ENCODE data around the gene SELENOM.

DNA sequence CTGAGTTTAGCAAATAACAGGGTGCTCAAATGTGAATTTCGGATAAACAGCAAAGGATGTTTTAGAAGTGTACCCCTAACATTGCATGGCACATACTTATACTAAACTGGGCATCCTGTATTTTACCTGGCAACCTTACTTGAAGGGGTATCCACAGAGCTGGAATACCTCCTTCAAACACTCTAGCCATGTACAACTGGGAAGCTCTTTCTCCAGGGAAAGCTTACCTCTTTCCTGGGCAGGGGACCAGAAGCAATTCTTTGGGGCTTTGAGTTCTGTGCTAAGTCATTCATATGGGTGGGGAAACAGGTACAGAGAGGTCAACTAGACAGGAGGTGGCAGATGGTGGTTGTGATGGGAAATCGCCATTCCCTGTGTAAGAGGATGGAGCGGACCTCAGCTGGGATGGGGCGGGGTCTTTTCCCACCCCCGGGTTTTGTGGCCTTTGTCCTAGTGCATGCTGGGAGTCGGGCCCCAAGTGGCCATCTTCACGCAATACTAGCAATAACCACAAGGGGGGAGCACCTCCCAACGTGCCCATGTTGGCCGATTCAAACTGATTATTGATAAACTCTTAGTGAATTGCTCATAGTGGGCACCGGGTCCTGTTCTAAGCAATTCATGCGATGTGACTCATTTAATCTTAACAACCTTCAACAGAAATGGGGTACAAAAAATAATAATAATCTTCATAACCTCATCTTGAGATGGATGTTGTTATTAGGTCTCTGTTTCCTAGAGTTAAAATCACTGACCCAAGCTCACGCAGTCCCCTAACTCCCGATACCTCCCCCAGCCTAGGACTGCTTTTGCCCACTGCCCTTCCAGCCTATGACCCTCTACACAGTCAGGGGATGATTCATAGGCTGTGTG, 19.5 kb downstream of the MTFP1 start:
- RRBS: no CpG with 5 or more reads among the region's 13 CpGs

- RRBS: no CpG with 5 or more reads among the region's 8 CpGs
These were observed 8.4 kb downstream of the GAL3ST1 start for GRCh38 chr22:30565980-30566548.

GRCh38 chr22:30940419-30940983, 28.1 kb downstream of the MORC2 start:
- RRBS: no CpG with 5 or more reads among the region's 6 CpGs

DNA sequence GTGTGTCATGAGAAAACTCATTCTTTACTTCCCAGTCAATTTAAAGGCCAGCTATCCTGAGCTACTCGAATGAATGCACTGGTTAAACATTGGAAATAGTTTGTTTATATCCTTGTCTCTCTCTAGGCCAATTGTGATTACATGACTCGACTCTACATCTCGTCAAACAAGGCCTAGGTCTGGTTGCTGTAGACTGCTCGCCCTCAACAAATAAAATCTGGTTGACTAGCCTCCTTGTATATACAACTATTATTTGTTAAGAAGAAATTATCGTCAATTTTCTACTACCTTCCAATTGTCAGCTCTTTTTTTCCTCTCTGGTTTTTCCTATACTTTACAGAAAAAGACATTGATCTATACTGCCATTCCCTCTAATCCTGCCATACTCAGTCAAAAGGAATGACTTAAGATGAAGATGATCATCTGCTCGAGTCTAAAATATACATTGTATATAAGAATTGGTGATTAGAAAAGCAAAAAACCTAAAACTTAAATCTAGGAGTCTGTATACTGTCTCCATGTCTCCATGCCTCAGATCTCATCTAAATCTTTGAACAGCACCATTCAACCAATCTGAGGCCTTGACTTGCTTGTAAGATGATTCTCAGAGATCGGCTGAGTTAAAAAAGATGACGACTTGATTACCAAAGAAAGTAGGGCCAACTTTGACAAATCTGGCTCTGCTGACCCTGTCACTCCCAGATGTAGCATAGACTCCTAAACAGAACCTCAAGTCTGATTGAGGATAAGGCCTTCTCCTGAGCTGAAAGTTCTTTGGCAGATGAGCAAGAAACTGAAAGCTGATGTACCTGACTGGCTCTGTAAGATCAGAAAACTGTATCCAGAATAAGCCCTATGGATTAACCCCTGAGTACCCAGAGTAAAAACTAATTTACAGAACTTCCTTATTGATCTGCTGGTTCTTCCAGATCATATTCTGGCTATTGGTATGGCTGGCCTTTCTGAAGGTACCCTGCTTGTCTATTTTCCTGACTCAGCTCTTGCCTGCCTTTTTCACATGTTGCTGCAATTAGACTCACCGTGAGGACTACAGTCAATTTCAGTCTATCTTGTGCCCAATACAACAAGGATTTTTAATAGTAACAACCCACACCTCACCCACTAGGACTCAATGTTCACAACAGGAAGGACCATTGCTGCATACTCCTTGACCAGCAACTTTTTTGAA, 8.5 kb upstream of the MORC2 start:
- RRBS: no CpG with 5 or more reads among the region's 9 CpGs

DNA sequence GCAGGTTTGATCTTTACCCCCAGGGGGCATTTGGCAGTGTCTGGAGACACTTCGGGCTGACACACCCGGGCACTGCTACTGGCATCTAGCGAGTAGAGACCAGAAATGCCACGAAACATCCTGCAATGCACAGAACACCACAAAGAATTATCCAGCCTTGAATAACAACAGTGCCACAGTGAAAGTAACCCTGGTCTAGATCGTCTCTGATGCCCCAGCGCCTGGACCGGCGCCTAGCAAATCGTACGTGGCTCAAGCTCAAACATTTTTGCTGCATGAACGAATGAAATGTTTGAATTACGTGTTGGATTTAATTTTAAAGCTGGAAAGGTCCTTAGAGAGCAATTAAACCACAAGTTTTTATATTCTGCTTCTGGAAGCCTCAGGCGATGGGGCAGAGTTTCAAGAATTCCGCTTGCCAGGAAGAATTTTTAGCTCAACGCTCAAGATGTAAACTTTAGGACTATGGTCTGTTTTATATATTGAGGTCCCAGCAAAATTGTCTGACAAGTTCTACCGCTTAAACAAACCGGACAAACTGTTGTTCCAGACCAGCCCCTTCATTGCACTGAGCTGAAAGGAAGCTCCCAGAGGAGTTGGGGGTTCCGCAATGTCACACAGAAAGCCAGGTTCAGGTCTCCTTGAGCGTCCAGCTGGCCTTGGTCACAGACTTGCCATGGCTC, 44.3 kb upstream of the SMTN start:
- RRBS: no CpG with 5 or more reads among the region's 19 CpGs

DNA sequence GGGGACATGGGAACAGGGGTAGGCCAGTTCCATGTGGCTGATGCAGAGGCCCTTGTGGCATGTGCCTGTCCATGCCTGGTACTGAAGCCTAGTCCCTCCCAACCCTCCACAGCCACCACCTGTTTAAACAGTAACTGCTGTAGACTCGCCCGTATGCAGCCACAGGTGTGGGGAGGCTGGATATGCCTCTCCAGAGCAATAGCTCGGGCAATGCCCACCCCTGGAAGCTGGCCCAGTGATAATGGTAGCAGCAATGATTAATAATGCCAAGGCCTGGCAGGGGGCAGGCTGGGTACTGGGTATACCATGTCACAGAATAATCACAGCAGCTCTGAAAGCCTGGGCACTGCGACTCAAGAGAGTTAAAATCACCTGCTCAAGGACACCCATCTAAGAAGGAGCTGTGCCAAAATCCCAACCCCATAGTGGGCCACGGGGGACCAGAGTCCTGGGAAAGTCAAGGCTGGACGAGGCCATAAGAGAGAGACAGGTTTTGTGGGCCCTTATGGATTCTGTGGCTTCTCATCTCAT, 2.4 kb downstream of the SMTN start:
- RRBS: no CpG with 5 or more reads among the region's 6 CpGs

GRCh38 chr22:31107236-31108036, at the start of gene SELENOM:
SELENOM (minus strand) TSS chr22:31107568.
- RRBS: 4% methylated on average over 17 of the region's 69 CpGs

GRCh38 chr22:31204228-31204807, 7.8 kb upstream of the LIMK2 start:
- RRBS: no CpG with 5 or more reads among the region's 12 CpGs

GRCh38 chr22:31226953-31227611, 15.0 kb downstream of the LIMK2 start:
- RRBS: no CpG with 5 or more reads among the region's 3 CpGs

DNA sequence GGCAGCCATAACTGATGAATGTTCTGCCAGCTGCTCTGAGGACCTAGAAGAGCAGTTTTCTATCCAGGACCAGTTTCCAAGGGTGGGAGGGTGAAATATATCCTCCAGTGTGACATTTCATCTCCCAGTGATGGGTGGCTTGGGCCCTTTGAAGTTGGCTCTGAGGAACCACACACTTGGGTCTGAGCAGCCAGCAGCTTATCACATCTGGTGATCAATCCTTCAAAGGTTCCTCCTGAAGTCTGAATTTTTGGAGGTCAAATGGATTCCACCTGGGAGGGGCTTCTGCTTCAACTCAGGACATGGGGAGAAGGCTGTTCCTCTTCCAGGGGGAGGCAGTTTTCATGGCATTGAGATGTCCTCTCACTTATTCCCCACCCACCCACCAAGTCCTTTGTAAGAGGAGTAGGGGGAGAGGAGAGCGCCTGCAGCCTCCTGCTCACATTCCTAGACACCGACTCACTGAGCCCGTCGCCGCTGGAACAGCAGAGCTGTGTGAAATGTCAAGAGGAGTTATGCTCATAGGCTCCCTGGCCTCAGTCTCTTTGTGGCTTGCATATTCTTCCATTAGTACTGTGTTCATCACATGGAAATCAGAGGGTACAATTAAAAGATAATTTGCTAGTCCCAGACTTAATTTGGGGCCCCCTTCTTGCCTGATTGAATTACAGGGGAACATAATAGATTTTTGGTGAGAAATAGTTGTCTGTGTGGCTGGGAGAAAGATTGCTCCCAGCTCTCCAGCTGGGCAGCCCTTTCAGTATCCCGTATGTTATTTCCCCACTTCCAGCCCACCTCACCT, 31.8 kb downstream of the LIMK2 start:
- RRBS: no CpG with 5 or more reads among the region's 6 CpGs

DNA sequence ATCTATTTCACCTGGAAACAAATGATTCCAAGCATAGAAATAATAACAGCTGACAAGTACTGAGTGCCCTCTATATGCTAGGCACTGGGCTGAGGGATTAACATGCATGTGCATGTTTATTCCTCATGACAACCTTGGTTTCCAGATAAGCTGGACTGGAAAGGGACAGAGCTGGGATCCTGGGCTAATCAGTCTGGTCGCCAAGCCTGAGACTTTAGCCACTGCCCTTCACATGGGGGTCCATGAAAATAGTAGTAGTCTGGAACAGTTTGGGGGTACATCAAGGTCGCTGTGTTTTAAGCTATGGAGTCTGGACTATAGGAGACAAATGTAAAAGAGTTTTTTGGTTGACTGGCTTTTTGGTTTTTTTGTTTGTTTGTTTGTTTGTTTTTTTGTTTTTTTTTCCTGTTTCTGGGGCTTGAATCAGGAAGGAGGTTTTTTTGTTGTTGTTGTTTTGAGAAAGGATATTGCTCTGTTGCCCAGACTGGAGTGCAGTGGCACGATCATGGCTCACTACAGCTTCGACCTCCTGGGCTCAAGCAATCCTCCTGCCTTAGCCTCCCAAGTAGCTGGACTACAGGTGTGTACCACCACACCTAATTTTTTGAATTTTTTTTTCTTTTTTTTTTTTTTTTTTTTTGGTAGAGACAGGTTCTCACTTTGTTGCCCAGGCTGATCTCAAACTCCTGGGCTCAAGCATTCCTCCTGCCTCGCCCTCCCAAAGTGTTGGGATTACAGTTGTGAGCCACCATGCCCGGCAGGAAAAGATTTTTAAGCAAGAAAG, 23.4 kb downstream of the PIK3IP1 start:
- RRBS: no CpG with 5 or more reads among the region's 6 CpGs

- RRBS: no CpG with 5 or more reads among the region's 16 CpGs
These were observed 15.2 kb downstream of the PIK3IP1 start for GRCh38 chr22:31277032-31277531.

DNA sequence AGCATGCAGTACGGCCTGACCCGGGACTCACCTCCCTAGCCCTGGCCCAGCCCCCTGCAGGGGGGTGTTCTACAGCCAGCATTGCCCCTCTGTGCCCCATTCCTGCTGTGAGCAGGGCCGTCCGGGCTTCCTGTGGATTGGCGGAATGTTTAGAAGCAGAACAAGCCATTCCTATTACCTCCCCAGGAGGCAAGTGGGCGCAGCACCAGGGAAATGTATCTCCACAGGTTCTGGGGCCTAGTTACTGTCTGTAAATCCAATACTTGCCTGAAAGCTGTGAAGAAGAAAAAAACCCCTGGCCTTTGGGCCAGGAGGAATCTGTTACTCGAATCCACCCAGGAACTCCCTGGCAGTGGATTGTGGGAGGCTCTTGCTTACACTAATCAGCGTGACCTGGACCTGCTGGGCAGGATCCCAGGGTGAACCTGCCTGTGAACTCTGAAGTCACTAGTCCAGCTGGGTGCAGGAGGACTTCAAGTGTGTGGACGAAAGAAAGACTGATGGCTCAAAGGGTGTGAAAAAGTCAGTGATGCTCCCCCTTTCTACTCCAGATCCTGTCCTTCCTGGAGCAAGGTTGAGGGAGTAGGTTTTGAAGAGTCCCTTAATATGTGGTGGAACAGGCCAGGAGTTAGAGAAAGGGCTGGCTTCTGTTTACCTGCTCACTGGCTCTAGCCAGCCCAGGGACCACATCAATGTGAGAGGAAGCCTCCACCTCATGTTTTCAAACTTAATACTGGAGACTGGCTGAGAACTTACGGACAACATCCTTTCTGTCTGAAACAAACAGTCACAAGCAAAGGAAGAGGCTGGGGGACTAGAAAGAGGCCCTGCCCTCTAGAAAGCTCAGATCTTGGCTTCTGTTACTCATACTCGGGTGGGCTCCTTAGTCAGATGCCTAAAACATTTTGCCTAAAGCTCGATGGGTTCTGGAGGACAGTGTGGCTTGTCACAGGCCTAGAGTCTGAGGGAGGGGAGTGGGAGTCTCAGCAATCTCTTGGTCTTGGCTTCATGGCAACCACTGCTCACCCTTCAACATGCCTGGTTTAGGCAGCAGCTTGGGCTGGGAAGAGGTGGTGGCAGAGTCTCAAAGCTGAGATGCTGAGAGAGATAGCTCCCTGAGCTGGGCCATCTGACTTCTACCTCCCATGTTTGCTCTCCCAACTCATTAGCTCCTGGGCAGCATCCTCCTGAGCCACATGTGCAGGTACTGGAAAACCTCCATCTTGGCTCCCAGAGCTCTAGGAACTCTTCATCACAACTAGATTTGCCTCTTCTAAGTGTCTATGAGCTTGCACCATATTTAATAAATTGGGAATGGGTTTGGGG, 13.4 kb downstream of the PIK3IP1 start:
- RRBS: no CpG with 5 or more reads among the region's 12 CpGs

- RRBS: no CpG with 5 or more reads among the region's 7 CpGs
These were observed 6.0 kb downstream of the PIK3IP1 start for GRCh38 chr22:31286106-31286881.

DNA sequence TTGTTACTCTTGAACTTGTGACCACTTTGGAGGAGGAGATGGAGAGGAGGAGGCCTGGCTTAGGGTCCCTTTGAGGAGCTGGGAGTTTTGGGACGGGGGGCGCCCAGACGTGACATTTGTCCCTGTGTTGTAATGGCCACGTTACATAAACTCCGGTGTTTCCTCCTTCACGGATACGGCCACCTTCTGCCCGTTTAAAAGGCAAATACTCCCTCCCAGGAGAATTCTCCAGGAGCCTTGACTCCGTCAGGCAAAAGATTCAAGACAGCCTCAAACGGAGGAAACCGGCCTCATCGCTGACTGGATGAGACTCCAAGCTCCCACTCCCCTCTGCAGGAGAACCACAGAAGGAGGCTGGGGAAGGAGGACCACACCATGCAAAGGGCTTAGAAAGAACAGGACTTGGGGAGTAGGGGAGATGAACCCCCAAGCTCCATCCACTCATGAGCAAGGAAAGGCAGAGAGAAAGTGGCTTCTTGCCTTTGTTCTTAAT, 638 bp downstream of the PIK3IP1 start:
- RRBS: no CpG with 5 or more reads among the region's 12 CpGs

- RRBS: no CpG with 5 or more reads among the region's 12 CpGs
These were observed 746 bp downstream of the DRG1 start for GRCh38 chr22:31400080-31400620.

- RRBS: no CpG with 5 or more reads among the region's 31 CpGs
These were observed 36.4 kb downstream of the PISD start for GRCh38 chr22:31625339-31626227.

DNA sequence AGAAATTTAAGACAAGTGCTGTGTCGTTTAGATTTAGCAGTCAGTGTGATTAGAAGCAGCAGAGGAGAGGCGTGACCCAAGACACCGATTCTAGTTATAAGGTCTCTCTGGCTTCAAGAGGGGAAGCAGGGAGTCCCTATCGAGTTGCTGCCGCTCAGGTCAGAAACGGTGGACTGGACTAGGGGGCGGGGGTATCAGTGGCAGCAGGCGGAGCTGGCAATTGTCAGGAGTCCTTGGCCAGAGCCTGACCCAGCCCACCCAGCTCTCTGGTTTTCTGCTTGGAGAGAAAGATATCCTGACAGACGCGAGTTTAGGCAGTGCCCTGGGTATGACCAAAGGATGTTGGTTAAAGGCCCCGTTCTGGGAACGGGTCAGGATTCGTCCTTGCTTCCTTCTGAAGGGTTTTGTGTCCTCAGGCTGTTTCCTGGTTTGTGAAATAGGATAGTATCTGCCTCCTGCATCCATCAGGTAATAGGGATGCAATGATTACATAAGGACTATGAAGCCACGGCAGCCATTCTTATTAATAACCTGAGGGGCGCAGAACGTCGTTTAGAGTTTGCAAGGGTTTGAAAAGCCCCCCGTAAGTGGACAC, 791 bp upstream of the DEPDC5 start:
- RRBS: no CpG with 5 or more reads among the region's 18 CpGs

- RRBS: no CpG with 5 or more reads among the region's 7 CpGs
These were observed 27.1 kb upstream of the YWHAH start for GRCh38 chr22:31917238-31917602.

DNA sequence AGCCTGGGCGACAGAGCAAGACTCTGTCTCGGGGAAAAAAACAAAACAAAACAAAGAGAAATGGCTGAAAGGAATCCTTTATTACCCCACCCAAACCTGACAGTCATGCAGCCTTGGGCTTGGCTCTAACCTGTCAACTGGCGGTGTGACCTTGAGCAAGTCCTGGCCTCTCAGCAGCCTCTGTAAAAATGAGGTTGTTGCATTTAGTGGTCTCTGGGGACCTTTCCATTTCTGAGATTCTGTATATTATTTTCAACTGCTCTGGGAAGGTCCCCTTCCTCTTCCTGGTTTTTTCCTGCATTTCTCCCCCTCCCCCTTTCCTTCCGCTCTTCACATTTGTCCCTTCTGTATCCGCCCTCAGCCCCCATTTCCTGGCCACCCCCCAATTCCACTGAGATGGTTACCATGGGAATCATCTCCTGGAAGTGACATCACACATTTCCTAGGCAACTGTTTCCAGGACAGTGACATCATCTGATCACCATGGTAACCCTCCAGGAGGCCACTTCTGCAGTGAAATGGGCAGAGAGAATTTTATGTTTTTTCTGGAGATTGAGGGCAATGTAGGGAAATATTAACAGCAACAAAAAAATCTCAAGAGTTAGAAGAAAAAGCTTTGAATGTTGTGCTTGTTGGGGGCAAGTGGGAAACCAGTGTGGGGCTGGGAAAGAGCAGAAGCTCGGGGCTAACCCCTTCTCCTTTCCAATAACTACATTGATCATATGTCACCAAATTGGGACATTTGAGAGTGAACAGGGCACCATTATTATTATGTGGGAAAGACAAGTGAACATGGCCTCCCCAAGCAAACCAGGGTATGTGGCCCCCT, 19.6 kb downstream of the YWHAH start:
- RRBS: no CpG with 5 or more reads among the region's 6 CpGs

All from cardiac fibroblast (primary cell).